A549 (cell line): ENCODE data around the genes ZBTB2, ARMT1 and CCDC170.

DNA sequence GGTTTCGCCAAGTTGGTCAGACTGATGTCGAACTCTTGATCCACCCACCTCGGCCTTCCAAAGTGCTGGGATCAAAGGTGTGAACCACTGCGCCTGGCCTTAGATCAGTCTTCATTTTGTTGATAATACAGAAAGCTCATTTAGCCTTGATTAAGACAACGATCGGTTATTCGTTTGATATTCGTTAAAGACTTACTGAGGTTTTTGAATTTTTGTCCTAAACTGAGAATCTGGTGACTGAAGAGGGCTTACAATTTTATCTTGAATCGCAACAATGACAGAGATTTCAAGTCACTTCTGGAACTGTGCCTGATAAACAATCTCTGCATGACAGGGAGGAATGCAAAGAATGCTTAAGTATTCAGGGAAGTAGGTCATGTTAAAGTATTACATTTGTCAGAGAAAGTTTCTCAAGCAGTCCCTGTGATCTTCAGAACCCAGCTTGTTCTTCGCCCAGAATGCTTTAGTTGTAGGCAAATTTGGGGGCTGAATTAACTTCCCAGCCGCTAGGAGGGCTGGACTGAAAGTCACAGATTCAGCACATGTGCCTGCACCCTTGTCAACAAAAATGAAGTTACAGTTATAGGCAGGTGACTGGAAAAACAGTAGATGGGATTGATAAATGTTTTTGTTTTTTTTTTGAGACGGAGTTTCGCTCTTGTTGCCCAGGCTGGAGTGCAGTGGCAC, 14.9 kb downstream of the AKAP12 start:
- PRO-cap = no peak
CAGE:
- cytosol, long polyA plus RNA = no peak
- long polyA plus RNA = no peak
- nucleus, long polyA plus RNA = no peak

DNA sequence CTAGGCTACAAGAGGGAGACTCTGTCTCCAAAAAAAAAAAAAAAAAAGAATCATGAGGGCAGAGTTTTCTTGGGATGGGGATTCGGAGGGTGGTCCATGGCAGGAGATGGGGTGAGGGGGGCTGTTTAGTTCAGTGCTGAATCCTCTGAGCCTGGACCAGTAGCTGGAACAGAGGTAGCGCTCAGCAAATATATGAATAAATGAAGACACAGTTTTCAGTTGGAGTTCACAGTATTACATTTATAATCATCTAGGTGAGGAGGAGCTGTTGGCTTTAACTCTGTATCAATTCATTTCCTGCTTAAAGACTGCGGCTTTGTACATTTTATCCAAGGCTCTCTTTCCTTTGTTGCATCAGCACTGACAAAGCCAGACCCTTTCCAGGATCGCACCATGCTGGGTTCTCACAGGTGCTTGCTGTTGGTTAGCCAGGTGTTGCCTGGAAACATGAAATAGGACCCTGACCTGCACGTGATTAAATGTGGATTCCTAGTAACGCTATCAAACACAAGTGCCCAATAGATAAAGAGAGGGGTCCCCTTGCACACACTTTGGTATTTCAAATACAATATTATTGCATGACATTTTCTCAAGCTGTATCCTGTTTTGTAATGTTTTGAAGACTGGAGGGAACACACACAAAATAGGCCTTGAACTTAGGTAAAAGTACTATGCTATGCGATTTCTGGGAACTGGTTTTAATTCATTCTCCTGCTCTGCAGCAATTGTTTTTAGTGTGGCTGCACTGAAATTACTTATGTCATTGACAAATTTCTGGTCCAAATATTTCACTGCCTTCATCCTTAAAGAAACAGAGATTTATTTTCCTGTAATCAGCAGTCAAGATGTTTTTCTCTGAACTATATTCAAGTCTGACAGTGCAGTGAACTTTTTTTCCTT, 73.2 kb downstream of the AKAP12 start:
- PRO-cap = no peak
CAGE:
- cytosol, long polyA plus RNA = no peak
- long polyA plus RNA = no peak
- nucleus, long polyA plus RNA = no peak

DNA sequence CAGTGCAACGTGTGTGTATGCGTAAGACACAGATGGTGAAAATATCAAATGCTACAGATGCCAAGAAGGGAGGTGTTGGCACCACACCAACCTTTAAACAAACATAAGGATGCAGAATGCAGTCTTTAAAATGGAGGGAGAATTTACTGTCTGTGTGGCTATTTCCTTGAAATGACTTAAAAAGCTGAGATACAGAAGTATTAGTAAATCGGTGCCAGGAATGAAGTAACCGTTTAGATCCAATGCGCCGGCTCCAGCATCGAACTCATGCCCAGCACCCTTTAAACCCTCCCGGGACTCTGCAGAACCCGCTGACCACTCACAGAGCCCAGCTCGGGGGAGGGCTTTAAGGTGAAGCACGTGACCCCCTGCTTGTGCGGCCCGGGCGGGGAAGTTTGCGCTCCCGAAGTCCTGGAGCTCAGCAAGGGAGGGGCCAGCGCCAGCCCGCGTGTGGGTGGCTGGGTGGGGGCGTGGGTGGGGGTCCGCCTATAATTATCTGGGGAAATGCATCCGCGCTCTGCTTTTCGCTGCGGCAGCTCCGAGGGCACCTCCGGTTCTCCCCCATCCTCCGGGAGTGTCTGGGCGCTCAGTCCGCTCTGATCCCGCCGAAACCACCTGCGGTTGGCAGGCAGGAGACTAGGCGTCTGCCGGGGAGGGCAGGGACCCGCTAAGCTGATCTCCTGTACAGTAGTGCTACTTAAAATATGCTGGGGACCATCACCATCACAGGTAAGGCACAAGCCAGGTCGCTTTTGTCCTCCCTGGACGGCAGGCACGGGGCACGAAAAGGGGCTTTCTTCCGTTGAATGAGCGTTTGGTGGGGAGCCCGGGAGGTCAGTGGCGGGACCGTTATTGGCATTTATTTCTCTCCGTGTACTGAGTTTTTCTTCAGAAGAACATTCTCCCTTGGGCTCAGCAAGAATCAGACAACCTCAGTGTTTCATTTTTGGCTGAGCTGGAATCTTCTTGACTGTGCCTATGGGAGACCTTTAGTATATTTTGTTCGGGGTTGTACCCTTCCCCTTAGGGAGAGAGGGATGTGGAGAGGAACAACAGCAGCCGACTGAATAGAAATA, 65.9 kb downstream of the ZBTB2 start:
- PRO-cap = no peak
CAGE:
- cytosol, long polyA plus RNA = no peak
- long polyA plus RNA = start-site peak on the plus strand centred at position 518 of the sequence, 338 bp wide, 1,067 and 532 reads in 2 replicates
- nucleus, long polyA plus RNA = start-site peak on the plus strand centred at position 508 of the sequence, 50 bp wide, 179 and 1,507 reads in 2 replicates

GRCh38 chr6:151348607-151349786, 42.4 kb downstream of the ZBTB2 start:
- PRO-cap = no peak
CAGE:
- cytosol, long polyA plus RNA = no peak
- long polyA plus RNA = no peak
- nucleus, long polyA plus RNA = no peak

DNA sequence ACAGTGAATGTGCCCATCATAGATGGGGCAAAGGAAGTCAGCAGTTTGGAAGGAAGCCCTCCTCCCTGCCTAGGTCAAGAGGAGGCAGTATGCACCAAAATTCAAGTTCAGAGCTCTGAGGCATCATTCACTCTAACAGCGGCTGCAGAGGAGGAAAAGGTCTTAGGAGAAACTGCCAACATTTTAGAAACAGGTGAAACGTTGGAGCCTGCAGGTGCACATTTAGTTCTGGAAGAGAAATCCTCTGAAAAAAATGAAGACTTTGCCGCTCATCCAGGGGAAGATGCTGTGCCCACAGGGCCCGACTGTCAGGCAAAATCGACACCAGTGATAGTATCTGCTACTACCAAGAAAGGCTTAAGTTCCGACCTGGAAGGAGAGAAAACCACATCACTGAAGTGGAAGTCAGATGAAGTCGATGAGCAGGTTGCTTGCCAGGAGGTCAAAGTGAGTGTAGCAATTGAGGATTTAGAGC, 38.8 kb downstream of the ZBTB2 start:
- PRO-cap = no peak
CAGE:
- cytosol, long polyA plus RNA = no peak
- long polyA plus RNA = no peak
- nucleus, long polyA plus RNA = no peak

DNA sequence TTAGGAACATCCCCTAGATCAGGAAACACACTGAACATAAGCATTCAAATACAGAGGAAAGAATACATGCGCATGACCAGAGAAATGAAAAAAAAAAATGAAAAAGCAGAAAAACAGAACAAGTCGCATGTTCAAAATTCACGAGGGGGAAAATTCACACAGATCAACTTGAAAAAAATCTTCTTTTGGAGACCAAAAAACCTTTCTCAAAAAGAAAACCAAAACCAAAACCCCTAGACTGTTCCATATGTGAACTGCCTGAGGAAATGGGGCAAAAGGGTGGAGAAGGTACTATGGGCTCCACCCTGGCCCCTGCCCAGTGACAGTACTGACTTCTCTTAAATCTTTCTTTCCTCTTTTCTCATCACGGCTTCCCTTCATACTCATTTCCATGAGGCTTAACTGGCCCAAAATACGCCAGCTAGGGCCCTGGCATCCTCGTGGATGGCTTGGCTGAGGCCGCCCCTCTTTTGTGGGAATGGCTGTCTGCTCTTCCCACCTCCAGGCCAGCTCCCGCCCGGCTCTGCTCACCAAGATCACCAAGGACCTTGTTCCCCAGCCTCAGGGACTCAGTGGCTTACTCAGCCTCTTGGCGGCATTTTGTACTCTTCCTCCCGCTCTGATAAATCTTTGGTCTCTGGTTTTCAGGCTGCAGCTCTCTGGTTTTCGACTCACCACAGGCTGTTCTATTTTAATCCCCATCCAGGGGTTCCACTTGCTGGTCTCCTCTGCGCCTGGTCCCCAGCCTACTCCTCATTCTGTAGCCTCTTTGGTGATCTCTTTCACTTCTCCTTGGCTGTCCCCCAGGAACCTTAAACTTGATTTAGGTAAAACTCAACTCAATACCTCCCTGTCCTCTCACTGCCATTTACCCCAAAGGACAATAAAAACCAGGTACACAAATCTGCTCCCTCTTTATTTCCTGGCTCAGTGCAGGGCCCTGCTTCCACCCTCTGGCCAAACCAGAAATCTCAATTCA, 11.0 kb downstream of the ZBTB2 start:
- PRO-cap = no peak
CAGE:
- cytosol, long polyA plus RNA = no peak
- long polyA plus RNA = no peak
- nucleus, long polyA plus RNA = no peak

DNA sequence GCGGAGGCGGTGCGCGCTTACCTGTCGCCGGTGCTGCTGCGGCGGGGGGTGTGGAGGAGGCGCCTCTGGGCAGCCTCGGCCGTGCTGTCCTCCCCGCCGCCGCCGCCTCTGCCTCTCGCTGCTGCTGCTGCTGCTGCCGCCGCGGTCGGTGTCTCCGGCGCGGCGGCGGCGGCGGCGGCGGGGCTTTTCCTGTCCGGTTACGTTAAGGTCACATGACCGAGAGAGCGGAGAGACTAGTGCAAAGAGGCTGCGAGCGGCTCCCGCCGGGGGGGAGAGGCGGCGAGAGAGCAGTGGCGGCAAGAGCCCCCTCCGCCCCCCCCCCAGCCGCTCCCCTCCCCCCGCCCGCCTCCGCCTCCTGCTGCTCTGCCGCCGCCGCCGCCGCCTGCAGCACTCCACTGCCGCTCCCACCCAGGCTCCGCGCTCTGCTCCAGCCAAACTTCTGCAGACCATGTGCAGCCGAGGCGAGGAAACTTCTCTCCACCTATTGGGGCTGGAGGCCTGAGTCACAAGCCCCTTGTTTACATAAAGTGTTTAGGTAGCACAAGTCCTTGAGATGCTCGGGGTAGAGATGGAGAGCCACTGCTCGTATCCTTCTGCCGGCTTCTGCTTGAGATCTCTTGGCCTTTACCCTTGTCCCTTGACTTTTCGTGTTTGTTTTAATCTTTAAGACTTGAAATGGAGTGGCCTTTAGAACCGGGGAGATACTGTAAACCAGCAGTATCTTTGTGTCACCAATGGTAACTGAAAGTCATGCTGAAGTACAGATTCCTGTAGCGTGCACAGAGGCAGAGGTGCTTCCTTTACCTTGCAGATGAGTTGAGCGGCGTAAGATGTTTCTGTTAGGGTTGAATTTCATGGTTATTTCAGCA, at the start of gene ZBTB2:
TSS of gene ZBTB2 (minus strand) at position 161 of the 869 bp plus-strand sequence.
- PRO-cap = bidirectional peak, plus-strand start at position 260 of the sequence, minus-strand start at position 153 of the sequence; bidirectional peak, plus-strand start at position 434 of the sequence, minus-strand start at position 424 of the sequence
CAGE:
- cytosol, long polyA plus RNA = no peak
- long polyA plus RNA = no peak
- nucleus, long polyA plus RNA = no peak

DNA sequence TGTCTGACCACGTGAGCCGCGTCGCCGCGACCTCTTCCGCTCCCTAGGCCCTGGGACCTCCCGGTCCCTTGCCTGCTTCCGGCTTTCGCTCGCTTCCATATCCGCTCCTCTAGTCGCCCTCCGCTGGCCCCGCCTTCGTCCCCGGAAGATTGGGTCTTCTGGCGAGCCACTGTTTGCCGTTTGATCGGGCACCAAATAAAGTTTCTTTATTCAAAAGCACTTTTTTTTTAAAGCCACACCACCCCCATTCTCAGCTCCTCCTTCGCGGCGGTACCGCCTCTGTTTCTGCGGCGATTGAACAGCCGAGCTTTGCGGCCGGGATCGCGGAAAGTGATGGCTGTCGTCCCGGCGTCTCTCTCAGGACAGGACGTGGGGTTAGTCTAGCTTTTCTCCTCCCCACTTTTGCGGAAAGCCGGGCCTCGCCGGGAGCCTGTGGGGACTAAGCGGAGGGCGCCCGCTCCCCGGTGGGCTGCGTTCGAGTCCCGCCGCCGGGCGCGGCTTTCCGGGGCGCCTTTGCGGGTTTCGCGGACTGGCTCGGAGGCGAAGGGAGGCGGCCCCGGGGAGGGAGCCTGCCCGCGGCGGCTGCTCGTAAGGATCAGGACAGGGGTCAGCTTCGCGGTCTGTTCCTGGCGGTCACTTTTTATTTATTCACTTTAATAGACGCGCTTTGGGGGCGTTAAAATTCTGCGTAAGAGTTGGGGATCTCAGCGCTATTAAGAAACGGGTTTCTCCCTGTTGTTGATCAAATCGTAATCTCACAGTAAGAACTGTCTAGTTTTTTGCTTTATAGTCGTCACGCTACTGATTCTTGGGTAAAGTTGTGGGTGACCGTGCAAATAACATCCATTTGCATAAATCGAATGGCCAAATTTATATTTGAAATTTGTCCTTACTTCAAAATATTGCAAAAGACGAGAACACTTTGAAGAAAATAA, at the start of gene ARMT1:
TSS of gene ARMT1 (plus strand) at position 254 of the 935 bp plus-strand sequence.
- PRO-cap = bidirectional peak, plus-strand start at position 309 of the sequence, minus-strand start outside the sequence
CAGE:
- cytosol, long polyA plus RNA = no peak
- long polyA plus RNA = no peak
- nucleus, long polyA plus RNA = no peak

- PRO-cap = no peak
CAGE:
- cytosol, long polyA plus RNA = no peak
- long polyA plus RNA = no peak
- nucleus, long polyA plus RNA = no peak
Observed at GRCh38 chr6:151453148-151453447, 832 bp downstream of the ARMT1 start.

GRCh38 chr6:151493577-151494247, at the start of gene CCDC170:
Gene CCDC170, plus strand, starts transcription at chr6:151494017.
- PRO-cap = no peak
CAGE:
- cytosol, long polyA plus RNA = no peak
- long polyA plus RNA = no peak
- nucleus, long polyA plus RNA = no peak

DNA sequence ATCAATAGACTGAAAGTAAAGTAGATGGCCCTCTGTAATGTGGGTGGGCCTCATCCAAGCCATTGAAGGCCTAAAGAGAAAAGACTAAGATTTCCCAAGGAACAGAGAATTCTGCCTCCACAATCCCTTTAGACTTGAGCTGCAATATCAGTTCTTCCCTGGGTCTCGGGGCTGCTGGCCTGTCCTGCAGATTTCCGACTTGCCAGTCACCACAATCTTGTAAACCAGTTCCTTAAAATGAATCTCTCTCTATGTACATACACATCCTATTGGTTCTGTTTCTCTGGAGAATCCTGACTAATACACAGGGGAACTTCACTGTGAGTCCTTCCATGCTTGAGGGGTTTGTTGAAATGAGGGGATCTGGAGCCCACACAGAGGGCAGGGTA, 12.9 kb downstream of the CCDC170 start:
- PRO-cap = no peak
CAGE:
- cytosol, long polyA plus RNA = no peak
- long polyA plus RNA = no peak
- nucleus, long polyA plus RNA = no peak

- PRO-cap = no peak
CAGE:
- cytosol, long polyA plus RNA = no peak
- long polyA plus RNA = no peak
- nucleus, long polyA plus RNA = no peak
Observed at GRCh38 chr6:151658233-151658637, 149.2 kb upstream of the ESR1 start.

- PRO-cap = no peak
CAGE:
- cytosol, long polyA plus RNA = no peak
- long polyA plus RNA = no peak
- nucleus, long polyA plus RNA = no peak
Observed at GRCh38 chr6:151666317-151666984, 141.0 kb upstream of the ESR1 start.

DNA sequence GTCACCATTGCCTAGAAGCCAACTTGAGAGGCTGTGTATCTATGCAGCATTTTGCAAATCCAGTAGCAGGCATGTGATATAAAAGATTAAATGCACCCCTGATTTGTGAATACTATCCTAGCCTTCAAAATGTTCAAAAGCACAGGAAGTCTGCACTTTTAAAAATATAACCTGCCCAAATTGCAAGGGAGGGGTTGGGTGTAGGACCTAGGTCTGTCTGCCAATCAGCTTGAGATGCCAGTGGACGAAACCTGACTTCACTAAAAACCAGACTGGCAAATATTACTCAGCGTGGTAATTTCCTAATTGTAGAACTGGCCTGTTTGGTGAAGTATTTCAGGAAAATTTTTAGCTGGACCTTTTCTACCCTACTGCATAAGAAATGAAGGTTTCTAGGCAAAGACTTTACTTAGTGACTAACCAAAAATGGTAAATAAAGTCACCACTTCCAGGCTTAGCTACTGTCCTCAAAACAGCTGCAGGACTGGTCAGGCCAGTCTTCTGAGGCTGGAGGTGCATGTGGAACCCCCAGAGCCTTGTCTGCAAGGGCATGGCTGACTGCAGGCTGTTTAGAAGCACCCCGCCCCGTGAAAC, 104.5 kb upstream of the ESR1 start:
- PRO-cap = no peak
CAGE:
- cytosol, long polyA plus RNA = no peak
- long polyA plus RNA = no peak
- nucleus, long polyA plus RNA = no peak

DNA sequence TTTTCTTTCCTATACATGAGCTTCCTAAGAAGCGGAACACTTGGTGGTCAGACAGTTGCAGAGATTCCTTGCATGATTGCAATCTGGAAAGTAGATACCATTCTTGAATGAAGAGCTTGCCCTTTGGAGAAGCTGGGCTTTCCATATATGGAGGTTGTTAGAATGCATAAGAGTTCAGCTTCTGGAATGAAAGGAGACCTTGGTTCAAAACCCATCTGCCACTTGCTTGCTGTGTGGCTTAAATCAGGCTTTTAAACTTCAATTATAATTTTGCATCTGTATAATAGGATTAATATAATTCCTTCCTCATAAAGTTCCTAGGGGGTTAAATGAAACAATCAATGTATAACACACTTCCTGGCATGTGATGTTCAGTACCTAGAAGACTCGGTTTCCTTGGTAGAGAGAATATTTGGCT, 65.5 kb downstream of the ESR1 start:
- PRO-cap = no peak
CAGE:
- cytosol, long polyA plus RNA = no peak
- long polyA plus RNA = no peak
- nucleus, long polyA plus RNA = no peak

DNA sequence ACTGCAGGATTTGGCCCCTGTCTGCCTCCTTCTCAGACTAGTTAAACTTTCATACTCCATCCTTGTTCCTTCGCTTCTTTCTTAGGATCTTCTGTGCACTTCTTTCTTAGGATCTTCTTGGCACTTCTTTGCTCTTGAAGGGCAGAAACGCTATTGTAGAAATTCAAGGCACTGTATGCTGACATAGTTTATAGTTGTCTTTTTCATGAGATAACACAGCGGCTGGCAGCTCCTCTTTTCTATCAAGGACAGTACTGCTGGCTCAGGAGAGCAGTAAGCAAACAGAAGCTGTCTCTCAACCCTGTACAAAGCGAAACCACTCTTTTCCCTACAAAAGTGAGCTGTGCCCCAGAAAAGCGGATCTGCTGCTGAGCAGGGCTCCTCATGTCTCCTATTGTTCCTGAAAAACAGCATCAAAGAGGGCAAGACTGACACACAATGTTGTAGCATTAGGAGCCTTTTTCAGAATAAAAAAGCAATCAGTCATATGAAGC, 255.7 kb downstream of the ESR1 start:
- PRO-cap = no peak
CAGE:
- cytosol, long polyA plus RNA = no peak
- long polyA plus RNA = no peak
- nucleus, long polyA plus RNA = no peak

DNA sequence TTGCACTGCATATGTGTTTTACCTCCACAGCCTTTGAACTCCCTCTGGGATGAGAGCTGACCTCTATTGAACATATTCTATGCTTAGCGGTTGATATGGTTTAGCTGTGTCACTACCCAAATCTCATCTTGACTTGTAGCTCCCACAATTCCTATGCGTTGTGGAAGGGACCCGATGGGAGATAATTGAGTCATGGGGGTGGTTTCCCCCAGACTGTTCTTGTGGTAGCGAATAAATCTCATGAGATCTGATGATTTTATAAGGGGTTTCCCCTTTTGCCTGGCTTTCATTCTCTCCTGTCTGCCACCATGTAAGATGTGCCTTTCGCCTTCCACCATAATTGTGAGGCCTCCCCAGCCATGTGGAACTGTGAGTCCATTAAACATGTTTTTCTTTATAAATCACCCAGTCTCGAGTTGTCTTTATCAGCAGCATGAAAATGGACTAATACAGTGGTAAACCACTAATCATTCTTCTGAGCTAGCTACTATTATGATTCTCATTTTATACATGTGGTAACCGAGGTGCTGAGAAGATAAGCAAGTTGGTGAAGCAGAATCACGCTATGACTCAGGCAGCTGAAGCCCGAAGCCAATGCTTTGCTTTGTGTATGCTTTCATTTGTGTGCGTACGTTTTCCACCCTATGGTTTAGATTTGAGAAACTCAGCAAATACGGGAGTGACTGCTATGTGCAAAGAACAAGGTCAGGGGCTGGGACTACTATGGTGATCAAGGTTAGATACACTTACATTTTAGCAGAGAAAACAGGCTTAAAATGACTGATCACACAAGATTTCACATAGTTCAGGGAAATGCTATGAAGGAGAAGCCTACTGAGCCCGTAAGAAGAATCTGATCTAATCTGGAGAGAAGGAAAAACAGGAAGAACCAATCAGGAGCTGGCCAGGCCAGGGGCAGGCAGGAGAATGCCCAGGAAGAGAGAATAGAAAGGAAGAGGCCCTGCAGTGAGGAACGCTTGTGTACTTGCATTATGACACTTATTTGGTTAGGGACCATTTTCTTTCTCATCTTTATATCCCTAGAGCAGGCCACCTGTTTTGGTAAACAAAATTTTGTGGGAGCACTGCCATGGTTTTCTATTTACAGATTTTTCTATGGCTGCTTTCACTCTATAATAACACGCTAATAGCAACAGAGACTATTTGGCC, 363.6 kb downstream of the ESR1 start:
- PRO-cap = no peak
CAGE:
- cytosol, long polyA plus RNA = no peak
- long polyA plus RNA = no peak
- nucleus, long polyA plus RNA = no peak

GRCh38 chr6:152309662-152310025, 327.5 kb downstream of the SYNE1 start:
- PRO-cap = no peak
CAGE:
- cytosol, long polyA plus RNA = no peak
- long polyA plus RNA = no peak
- nucleus, long polyA plus RNA = no peak

DNA sequence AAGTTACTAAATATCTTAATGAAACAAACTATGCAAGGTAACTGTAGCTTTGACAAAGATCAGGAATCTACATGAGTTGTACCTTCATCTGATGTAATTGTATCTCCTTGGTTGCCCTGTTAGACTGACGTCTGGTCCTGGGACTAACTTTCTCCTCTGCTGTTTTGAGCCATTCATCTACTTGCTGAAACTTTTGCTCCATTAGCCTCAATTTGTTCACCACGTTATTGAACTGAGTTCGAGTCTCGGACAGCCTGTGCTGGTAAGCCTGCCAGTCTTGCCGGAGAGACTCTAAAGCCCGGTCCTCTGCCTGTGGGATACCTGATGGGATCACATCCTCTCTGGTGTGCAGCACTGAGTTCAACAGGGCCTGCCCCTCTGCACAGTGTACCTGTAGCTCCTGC, 282.6 kb downstream of the SYNE1 start:
- PRO-cap = no peak
CAGE:
- cytosol, long polyA plus RNA = no peak
- long polyA plus RNA = no peak
- nucleus, long polyA plus RNA = no peak

- PRO-cap = no peak
CAGE:
- cytosol, long polyA plus RNA = no peak
- long polyA plus RNA = no peak
- nucleus, long polyA plus RNA = no peak
Observed at GRCh38 chr6:152634915-152635114, 2.3 kb downstream of the SYNE1 start.